SJSA1 (cell line): ENCODE results near the genes POLRMT and MISP.

DNA sequence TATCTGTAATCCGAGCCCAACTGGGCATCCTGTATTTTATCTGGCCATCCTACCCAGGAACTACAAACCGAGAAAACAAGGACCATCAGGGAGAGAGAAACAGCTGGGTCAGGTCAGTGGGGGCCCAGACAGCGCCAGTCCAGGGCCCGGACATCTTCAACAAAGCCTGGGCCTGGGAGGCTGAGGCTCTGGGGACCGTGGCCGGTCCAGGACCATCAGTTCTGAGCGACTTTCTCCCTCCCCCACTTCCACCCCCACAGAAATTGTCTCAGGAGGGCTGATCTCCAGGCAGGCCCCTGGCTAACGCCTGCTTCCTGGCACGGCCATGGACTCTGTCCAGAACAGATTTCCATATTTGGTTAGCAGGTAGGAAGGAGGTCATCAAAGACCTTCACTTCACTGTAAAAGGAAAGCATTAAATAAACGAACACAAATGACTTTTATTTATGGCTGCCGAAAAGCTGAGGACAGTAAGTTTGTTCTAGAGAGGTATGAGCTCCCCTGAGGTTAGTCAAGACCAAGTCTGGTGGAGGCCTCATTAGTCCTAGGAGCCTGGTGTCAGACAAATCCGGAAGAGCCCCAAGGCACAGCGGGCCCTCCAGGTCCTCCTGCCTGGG, 4.4 kb upstream of the PLPP2 start:
- RAMPAGE, long total RNA: no peak

- RAMPAGE, long total RNA: no peak
Observed at GRCh38 chr19:306354-306733, 15.1 kb upstream of the PLPP2 start.

- RAMPAGE, long total RNA: no peak
Observed at GRCh38 chr19:309851-310565, 18.8 kb upstream of the PLPP2 start.

- RAMPAGE, long total RNA: no peak
Observed at GRCh38 chr19:583858-585093, 5.4 kb upstream of the HCN2 start.

DNA sequence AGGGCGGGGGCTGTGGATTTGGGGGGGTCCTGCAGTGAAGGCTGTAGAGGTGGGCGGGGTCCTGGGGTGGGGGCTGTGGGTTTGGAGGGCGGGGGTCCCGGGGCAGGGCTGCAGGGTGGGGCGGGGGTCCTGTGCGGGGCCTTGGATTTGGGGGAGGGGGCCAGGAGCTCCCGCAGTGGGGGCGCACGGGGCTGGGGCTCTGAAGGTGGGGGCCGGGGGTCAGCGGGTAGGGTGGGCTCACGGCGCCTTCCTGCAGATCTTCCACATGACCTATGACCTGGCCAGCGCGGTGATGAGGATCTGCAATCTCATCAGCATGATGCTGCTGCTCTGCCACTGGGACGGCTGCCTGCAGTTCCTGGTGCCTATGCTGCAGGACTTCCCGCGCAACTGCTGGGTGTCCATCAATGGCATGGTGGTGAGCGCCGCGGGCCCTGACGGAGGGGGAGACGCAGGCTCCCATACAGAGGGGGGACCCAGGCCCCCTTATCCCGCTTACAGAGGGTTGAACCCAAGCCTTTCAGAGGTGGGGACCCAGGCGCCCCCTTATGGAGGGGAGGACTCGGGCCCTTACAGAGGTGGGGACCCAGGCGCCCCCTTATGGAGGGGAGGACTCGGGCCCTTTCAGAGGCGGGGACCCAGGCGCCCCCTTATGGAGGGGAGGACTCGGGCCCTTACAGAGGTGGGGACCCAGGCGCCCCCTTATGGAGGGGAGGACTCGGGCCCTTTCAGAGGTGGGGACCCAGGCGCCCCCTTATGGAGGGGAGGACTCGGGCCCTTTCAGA, 15.3 kb downstream of the HCN2 start:
- RAMPAGE, long total RNA: no peak

DNA sequence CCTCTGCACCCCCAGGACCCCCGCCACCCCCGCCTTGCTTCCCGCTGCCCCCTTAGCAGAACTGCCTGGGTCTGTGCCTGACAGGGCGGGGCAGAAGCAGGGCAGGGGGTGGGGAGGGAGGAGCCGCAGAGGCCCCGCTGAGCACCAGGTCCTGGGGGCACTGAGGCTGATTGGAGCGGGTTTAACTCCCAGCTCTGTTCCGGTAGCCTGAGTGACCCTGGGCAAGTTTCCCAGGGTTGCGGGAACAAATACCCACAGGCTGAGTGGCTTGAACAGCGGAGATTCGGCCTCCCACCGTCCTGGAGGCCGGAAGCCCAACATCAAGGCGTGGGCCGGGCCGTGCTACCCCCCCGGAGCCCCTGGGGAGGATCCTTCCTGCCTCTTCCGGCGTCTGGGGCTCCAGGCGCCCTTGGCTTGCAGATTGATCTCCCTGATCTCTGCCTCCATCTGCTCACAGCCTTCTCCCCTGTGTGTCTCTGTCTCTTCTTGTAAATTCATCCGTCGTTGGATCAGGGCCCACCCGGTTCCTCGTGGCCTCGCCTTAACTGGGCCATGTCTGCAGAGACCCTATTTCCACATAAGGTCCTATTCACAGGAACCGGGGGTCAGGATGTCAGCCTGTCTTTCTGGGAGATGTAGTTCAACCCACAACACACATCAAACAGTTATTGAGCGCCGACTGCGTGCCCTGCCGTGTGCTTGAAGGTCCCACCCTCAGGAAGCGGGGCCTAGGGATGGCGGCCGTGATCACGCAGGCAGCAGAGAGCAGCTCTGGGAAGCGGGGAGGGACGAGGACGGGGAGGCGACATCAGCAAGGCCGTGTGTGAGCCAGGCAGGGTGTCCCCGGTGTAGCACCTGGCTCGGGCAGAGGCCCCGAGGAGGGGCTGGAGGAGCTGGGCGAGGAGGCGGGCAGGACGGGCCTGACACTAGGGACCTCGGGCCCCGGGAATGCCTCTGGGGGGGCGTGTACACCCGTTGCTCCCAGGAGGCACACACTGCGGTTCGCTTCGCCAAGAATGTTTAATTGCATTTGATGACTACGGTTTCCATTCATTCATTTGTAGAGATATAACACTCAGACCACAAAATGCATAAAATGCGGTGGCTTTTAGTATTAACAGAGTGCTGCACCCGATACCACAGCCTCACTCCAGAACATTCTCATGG, 21.3 kb downstream of the HCN2 start:
- RAMPAGE, long total RNA: no peak

GRCh38 chr19:623740-624195, 9.6 kb downstream of the POLRMT start:
- RAMPAGE, long total RNA: no peak

GRCh38 chr19:633251-634040, at the start of gene POLRMT:
TSS of gene POLRMT (minus strand) at chr19:633537.
- RAMPAGE, long total RNA: no peak

GRCh38 chr19:662084-662582, 881 bp downstream of the RNF126 start:
- RAMPAGE, long total RNA: no peak

DNA sequence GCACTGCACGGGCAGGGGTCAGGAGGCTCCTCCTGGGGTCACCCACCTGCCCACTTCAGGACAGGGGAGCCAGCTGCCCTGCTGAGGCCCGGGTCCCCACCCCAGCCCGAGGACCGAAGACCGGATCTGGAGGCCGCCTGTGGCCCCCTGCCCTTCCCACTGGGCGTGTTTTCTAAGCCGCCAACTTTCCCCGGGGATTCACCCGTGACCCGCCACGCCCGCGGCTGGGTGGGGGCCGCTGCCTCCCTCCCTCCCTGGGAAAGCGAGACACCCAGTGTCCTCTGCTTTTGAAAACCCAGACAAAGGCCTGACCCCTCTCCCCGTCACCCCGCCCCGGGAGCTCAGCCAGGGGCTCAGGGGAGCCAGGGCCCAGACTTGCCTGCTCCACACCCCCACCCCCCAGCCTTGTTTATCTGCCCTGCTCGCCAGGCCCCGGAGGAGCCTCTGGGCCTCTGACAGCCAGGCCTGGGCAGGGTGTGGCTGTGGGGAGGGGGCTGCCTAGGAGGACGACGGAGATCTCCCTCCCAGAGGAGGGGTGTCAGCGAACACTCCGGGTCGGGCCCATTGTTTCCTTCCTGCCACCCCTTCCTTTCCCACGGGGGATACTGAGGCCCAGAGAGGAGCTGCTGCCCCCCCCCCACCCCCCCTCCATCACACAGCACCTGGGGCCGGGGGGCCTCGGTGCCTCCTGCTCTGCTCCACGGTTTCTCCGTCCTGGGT, 1.4 kb downstream of the PALM start:
- RAMPAGE, long total RNA: no peak

- RAMPAGE, long total RNA: no peak
Observed at GRCh38 chr19:748022-748586, 2.8 kb upstream of the MISP start.

- RAMPAGE, long total RNA: no peak
Observed at GRCh38 chr19:750813-751493, at the start of gene MISP. TSS of gene MISP (plus strand) at chr19:751112.

DNA sequence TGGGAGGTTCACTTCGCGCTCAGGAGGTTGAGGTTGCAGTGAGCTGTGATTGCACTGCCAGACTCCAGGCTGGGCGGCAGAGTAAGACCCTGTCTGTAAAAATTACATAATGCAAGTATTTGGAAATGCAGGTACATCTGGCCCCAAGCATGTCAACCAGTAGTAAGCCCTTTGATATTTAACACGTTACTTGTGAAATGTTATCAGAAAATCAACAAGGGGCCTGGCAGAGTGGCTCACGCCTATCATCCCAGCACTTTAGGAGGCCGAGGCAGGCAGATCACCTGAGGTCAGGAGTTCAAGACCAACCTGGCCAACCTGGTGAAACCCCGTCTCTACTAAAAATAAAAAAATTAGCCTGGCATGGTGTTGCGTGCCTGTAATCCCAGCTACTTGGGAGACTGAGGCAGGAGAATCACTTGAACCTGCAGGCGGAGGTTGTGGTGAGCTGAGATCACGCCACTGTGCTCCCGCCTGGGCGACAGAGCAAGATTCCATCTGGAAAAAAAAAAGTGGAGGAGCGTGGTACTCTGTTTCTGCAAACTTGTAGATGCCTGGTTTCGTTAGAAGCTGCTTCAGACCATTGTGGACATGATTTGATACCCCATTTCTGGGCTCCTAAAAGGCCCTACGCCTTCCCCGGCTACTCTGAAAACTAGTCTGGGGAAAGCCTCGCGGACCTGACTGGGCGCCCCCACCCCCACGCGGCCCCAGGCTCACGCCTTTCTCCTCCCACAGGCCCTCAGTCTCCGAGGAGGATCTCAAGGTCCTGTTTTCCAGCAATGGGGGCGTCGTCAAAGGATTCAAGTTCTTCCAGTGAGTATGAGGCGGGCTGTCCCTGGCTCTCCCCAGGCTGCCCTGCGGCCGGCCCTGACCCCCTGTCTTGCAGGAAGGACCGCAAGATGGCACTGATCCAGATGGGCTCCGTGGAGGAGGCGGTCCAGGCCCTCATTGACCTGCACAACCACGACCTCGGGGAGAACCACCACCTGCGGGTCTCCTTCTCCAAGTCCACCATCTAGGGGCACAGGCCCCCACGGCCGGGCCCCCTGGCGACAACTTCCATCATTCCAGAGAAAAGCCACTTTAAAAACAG, 11.6 kb downstream of the PLPPR3 start:
- RAMPAGE, long total RNA: no peak

DNA sequence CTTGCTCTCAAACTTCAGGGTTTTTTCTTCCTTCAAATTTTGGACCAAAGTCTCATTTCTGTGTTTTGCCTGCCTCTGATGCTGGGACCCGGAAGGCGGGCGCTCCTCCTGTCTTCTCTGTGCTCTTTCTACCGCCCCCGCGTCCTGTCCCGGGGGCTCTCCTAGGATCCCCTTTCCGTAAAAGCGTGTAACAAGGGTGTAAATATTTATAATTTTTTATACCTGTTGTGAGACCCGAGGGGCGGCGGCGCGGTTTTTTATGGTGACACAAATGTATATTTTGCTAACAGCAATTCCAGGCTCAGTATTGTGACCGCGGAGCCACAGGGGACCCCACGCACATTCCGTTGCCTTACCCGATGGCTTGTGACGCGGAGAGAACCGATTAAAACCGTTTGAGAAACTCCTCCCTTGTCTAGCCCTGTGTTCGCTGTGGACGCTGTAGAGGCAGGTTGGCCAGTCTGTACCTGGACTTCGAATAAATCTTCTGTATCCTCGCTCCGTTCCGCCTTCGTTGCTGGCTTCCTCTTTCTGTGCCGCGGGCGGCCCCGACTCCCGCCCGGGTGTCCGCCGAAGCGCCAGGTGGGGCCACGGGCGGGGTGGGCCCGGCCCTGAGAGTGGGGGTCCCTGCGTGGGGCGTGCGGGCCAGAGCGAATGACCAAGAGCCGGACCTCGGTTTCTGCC, 9.8 kb downstream of the PLPPR3 start:
- RAMPAGE, long total RNA: no peak

DNA sequence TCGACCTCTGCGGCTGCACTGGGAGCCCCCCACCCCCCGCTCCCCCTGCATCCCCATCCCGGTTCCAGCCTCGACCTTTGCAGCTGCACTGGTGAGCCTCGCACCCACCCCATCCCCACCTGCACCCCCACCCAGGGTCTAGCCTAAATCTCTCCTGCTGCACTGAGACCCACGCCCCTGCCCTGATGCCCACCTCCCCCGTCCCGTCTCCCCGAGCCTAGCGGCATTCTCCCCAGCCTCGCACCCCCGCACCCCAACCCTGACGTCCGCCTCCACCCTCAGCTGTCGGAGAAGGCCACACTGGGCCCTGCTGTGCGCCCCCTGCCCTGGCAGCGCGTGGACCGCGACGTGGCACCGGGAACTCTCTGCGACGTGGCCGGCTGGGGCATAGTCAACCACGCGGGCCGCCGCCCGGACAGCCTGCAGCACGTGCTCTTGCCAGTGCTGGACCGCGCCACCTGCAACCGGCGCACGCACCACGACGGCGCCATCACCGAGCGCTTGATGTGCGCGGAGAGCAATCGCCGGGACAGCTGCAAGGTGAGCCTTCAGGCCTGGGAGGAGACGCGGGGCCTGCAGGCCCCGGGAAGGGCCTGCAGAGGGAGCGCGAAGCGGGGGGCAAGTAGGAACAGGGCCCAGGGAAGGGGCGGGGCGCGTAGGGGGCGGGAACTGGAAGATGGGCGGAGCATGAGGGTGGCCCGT, 2.1 kb downstream of the CFD start:
- RAMPAGE, long total RNA: no peak

GRCh38 chr19:944894-945267, 19.0 kb downstream of the ARID3A start:
- RAMPAGE, long total RNA: no peak

- RAMPAGE, long total RNA: no peak
Observed at GRCh38 chr19:947238-948249, 21.7 kb downstream of the ARID3A start.

DNA sequence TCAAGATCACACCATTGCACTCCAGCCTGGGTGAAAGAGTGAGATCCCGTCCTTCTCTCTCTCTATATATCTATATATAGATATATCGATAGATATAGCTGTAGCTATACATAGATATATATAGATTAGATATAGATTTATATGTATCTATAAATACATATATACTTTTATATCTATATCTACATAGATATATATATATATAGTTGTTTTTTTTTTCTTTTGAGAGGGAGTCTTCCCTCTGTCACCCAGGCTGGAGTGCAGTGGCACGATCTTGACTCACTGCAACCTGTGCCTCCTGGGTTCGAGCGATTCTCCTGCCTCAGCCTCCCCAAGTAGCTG, 14.7 kb upstream of the WDR18 start:
- RAMPAGE, long total RNA: no peak

DNA sequence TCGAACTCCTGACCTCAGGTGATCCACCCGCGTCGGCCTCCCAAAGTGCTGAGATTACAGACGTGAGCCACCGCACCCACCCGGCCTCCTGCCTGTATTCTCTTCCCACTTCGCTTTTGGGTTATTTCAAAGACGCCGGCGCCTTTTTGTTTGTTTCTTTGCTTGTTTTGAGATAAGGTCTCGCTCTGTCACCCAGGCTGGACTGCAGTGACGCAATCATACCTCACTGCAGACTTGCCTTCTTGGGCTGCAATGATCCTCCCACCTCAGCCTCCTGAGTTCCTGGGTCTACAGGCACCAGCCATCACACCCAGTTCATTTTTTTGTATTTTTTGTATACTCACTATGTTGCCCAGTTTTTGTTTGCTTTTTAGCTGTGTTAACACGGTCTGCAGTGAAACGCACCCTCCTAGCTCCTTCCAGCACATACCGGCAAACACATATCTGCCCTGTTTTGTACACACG, 8.5 kb downstream of the ARHGAP45 start:
- RAMPAGE, long total RNA: no peak

DNA sequence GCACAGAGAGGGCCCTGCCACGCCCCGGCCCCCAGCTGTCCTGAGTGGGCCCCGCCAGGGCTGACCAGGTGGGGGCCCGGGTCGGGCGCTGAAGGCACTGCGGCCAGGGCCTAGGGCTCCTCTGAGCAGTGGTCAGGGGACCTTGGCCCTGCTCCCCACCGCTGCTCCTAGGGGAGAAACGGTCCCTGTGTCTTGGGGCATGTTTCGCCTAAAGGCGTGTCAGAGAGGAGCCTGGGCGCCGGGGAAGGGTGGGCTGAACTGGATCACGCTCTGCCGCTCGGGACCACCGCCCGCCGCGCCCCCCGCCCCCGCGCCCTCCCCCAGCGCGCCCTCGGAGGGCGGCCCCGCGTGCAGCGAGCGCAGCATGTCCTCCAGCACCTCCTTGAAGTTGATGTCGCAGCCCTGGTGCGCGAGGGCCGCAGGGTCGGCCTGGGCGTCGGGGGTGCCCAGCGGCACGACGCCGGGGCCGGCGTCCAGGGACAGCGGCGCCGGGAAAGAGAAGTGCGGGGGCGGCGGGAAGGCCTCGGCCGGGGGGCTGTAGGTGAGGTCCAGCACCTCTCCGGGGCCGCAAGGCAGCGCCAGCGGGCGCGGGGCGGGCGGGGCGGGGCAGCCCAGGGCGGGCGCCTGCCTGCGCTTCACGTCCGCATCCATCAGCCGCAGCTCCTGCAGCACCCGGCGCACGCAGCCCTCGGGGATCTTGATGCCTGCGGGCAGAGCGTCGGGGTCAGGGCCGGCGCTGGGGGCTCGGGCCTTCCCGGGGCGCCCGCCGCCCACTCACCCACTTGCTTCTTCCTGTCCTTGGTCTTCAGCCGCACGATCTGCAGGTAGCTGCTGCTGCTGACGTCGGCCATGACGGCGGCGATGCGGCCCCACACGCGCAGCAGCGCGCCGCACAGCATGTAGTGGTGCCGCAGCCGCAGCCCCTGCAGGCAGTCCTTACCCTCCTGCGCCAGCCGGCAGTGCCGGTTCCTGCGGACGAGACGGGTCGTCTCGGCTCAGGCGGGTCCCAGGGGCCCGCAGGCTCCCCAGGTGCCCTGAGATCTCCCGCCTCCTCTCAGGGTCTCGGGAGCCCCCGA, 4.5 kb downstream of the GPX4 start:
- RAMPAGE, long total RNA: no peak